H7 (cell line): ENCODE measurements around a stretch of chr7.

DNA sequence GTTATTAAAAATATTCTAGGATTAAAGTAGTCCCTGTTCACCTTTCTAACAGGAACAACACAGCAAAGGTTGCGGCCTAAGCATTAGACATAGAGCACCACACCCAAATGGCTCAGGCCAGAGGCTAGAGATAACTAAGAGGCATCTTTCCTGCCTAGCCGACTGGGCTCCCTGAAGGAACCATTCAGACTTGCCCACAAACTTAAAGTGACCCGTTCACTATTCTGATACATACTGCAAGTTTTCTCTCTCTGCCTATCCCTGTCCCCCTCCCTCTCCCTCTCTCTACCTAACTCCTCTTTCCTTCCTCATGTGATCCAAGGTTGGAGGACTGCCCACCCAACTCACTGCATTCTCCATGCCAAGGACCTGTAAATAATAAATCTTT, 528.9 kb upstream of the CNTNAP2 start:
- RAMPAGE, long total RNA, result no peak

GRCh38 chr7:145997075-145997468, 119.5 kb upstream of the CNTNAP2 start:
- RAMPAGE, long total RNA, result no peak

GRCh38 chr7:148774383-148774978, 75.8 kb downstream of the CUL1 start:
- RAMPAGE, long total RNA, result no peak

DNA sequence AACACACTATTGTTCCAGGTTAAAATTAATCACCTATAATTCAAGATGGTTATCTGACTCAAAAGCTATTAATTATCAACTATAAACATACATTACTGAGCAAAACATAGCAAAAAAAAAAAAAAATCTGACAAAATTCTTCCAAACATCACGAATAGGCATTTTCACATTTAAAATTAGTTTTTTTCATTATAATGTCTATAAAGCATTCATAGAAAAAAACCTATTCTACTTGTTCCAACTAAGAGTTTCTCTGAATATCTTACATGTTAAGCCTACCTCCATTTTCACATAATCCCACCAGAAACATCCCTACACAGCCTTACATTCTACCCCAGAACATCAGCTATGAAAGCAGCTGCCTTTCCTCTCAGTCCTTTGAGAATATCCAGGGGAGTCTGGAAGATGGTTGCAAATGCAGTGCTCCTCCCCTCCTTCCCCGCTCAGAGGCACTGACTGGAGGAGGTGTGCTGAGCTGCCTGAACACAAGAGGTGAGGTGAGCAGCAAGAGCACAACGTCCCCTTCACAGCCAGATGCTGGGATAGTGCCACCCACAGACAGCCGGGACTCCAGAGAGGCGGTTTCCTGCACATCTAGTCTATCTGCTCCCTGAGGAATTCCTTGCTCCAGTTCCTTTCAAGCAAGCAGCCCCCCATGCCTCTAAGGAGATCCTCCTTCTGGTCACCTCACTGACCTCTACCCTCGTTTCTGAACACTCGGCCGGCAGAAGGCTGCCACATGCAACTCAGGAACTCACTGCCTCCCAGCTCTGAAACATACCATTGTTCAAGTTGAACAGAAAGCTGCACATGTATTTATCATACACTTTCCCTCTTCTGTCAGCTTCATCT, 74.3 kb downstream of the EZH2 start:
- RAMPAGE, long total RNA, result no peak

- RAMPAGE, long total RNA, result no peak
These were observed 48.5 kb downstream of the PDIA4 start for GRCh38 chr7:148979693-148980250.

GRCh38 chr7:148987382-148987999, 40.8 kb downstream of the PDIA4 start:
- RAMPAGE, long total RNA, result no peak

DNA sequence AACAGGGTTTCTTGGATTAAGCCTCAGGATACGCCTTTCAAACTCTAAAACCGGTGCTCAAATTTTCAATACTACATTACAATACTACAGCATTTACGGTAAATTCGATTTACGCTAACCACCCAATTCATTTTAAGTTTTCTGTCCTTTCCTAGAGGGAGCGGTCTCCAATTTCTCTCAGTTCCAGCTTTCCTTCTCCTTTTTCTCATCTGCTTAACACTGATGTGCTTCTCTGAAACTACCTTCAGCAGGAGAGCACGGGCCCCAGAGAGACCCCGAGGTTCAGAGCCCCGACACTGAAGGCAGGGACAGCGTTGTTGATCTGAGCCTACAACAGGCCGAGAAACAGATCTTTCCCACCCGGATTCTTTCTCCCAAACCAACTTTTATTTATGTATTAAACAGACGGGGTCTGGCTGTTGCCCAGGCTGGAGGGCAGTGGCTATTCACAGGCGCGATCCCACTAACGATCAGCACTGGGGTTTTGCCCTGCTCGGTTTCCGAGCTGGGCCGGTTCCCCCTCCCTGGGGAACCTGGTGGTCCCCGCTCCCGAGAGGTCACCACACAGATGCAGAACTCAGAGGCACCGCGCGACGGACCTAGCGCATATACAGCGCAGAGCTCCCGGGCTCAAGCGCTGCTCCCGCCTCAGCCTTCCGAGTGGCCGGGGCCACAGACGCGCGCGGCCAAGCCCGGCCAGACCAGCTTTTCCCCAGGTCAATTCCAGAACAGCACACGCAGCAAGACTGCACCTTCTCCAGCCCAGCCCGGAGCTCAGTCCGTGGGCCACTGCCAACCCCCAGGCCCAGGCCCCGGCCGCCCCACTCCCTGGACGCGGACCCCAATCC, 610 bp downstream of the ZNF425 start:
- RAMPAGE, long total RNA, result no peak

GRCh38 chr7:149154006-149154400, 6.8 kb downstream of the ZNF398 start:
- RAMPAGE, long total RNA, result no peak

- RAMPAGE, long total RNA, result no peak
These were observed 3.6 kb upstream of the ZNF282 start for GRCh38 chr7:149191788-149192135.

- RAMPAGE, long total RNA, result no peak
These were observed 2.3 kb downstream of the ZNF282 start for GRCh38 chr7:149197633-149198048.

DNA sequence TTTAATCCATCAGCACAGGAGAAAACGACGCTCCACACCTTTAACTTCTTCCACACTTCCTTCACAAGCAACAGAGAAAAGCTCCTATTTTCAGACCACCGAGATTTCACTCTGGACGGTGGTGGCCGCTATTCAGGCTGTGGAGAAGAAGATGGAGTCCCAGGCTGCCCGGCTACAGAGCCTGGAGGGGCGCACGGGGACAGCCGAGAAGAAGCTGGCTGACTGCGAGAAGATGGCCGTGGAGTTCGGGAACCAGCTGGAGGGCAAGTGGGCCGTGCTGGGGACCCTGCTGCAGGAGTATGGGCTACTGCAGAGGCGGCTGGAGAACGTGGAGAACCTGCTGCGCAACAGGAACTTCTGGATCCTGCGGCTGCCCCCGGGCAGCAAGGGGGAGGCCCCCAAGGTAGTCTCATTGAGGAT, 10.7 kb downstream of the ZNF212 start:
- RAMPAGE, long total RNA, result no peak

DNA sequence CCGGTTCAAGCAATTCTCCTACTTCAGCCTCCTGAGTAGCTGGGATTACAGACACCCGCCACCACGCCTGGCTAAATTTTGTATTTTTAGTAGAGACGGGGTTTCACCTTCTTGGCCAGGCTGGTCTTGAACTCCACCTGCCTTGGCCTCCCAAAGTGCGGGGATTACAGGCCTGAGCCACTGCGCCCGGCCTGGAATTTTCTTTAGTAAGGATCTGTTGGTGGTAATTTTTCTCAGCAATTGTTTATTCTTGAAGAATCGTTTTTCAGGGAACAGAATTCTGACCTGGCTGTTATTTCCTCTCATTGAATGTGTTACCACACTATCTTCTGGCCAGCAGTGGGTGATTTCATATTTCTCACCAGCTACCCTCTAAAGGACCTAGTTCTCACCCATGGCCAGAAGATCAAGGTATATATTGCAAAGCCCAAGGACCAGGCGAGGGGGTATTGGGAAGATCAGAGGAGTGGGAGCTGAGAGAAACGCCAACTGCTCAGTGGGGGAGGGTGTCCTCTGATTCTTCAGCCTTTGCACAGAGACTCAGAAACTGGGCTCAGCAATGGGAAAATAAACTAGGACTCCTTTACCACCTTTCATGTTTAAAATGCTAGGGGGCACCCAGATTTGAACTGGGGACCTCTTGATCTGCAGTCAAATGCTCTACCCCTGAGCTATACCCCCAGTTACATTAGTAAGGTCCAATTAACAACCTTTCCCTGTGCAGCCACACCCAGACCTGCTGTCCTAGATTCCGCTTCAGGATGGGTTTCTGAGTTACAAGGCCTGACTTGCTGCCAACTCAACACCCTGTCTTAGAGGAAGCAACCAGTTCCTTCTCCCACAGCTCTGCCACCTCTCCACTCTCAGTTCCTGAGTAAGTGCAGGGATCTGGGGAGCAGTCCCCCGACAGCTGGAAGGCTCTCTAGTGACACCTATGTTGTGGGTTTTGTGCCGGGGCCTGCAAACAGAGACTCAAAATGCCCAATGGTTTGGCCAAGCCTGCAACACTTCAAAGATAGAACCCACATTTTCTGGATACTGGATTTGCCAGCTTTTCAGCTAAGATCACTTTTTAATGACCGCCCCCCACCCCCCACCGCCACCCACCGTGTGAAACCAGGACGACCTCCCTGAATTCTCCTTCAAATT, 93.4 kb downstream of the ZNF783 start:
- RAMPAGE, long total RNA, result no peak

DNA sequence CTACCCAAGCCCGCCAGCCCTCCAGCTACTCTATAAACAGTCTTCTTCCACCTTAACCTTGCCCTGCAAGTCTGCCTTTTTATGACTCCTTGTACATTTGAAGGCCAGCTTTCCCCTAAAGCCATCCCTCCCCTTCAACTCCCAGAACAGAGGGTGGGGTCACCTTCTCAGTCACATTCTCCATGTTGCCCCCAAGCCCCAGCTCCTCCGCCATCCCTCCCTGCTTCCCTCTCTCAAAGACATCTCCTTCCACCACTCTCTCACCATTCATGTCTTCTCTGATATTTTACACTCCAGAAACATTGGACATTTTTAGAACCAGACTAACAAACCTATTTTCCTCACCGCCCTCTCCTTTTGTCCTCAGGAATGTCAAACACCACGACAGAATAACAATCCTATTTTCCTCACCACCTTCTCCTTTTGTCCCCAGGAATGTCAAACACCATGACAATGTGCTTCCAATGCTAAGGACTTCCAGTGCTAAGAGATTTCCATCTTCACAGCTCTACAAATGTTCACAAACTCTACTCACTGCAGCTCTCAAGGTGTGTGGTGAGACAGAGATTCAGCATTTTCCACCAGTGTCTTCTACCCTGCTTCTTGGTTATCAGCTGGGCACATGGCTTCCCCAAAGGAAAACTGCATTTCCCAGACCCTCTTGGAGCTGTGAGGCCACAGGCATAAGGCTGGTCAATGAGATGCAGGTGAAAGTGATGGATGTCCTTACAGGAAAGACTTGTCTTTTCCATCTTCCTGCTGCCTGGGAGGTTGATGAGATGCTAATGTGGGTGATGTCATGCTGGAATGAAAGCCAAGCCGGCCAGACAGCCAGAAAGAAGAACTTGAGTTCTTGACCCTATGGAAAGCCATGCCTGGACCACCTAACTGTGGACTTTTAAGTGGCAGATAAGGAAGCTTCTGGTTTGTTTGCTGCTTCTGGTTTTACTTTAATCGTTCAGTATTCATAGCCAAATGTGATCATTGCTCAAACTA, 85.1 kb upstream of the ZNF746 start:
- RAMPAGE, long total RNA, result no peak

DNA sequence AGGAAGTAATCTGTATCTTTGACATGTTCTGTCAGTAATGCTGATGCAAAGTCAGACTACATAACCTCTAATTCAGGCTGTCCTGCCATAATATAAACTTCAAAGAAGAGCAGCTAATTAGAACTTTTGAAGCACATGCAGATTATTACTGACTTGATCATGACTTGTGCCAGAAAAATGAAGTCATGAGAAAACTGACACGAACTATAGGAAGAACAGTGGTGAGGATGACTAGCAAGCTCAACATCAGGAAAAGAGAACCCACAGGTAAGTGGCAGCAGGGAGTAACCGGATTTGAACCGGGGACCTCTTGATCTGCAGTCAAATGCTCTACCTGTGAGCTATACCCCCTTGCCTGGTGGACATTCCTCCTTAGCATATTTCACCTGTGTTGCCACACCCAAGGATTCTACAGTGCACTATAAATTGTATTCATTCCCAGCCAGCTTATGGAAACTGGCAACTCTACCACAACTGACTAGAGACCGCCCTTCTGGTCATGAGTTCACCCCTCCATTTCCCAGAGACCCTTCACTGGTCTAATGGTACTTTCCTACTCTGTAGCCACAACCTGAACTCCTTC, 97.4 kb upstream of the ZNF746 start:
- RAMPAGE, long total RNA, result no peak

GRCh38 chr7:149603476-149604258, 106.1 kb upstream of the ZNF746 start:
- RAMPAGE, long total RNA, result no peak

- RAMPAGE, long total RNA, result no peak
These were observed 106.7 kb upstream of the KRBA1 start for GRCh38 chr7:149607648-149608919.

- RAMPAGE, long total RNA, result no peak
These were observed 90.1 kb upstream of the KRBA1 start for GRCh38 chr7:149624421-149625301.

- RAMPAGE, long total RNA, result no peak
These were observed 22.2 kb upstream of the KRBA1 start for GRCh38 chr7:149692291-149693209.

- RAMPAGE, long total RNA, result no peak
These were observed 16.6 kb downstream of the ZNF862 start for GRCh38 chr7:149854709-149855262.

GRCh38 chr7:149882684-149883239, 9.0 kb downstream of the ATP6V0E2 start:
- RAMPAGE, long total RNA, result no peak